HGPS cell (cell line): ENCODE results near the genes SRPX2, TCEAL5 and H2BW2.

- RRBS: no CpG with 5 or more reads among the region's 3 CpGs
These were observed 4.3 kb downstream of the TSPAN6 start for GRCh38 chrX:100632355-100632637.

- RRBS: no CpG with 5 or more reads among the region's 13 CpGs
These were observed at the start of gene SRPX2 for GRCh38 chrX:100643831-100644899. Gene SRPX2 (plus strand): TSS chrX:100644199.

- RRBS: no CpG with 5 or more reads among the region's 6 CpGs
These were observed 1.0 kb downstream of the SRPX2 start for GRCh38 chrX:100644974-100645521.

GRCh38 chrX:100729892-100730545 is 1.9 kb downstream of the SYTL4 start:
- RRBS: no CpG with 5 or more reads among the region's 5 CpGs

- RRBS: no CpG with 5 or more reads among the region's 11 CpGs
These were observed 10.4 kb downstream of the CSTF2 start for GRCh38 chrX:100830581-100830990.

GRCh38 chrX:101093380-101093809 is 4.6 kb upstream of the CENPI start:
- RRBS: no CpG with 5 or more reads among the region's 6 CpGs

- RRBS: no CpG with 5 or more reads among the region's 2 CpGs
These were observed 54.7 kb upstream of the DRP2 start for GRCh38 chrX:101164556-101165544.

- RRBS: no CpG with 5 or more reads among the region's 2 CpGs
These were observed 1.5 kb upstream of the ARMCX4 start for GRCh38 chrX:101483881-101484106.

DNA sequence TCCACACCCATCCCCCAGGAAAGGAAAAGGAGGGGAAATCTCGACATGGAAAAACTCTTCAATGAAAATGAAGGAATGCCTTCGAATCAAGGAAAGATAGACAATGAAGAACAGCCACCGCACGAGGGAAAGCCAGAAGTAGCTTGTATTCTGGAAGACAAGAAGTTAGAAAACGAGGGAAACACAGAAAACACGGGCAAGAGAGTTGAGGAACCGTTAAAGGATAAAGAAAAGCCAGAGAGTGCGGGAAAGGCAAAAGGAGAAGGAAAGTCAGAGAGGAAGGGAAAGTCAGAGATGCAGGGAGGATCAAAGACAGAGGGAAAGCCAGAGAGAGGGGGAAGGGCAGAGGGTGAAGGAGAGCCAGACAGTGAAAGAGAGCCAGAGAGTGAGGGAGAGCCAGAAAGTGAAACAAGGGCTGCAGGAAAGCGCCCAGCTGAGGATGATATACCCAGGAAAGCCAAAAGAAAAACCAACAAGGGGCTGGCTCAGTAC is 1.4 kb downstream of the TCEAL2 start:
- RRBS: no CpG with 5 or more reads among the region's 9 CpGs

DNA sequence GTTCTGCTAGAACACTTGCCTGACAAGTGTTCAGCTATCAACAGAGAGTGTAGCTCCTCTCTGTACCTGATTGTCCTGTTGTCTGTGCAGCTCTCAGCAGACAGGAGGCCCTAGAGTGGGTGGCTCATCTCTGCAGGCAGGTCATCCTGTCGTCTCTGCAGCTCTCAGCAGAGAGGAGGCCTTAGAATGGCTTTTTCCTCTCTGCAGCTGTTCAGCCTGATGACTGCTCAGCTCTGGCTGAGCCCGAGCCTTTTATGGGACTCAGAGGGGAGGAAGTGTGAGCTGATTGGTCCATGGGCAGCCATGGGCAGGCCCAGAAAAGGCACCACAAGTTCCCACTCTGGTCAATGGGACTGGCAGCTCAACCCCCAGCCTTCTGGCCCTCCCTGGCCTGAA is 92.2 kb downstream of the NXF2 start:
- RRBS: no CpG with 5 or more reads among the region's 2 CpGs

DNA sequence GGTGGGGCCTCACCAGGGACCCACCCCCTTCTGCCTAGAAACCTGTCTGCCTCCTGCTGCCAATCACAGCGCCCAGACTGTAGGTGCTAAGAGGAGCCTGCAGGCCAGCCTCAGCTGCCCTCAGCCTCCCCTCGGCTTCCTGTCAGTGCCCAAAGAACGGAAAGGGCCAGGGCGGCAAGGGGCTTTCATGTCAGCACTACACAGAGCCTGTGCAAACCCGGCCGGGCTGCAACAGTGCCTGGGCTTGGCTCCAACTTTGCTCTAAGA is 92.5 kb downstream of the NXF2 start:
- RRBS: no CpG with 5 or more reads among the region's 6 CpGs

DNA sequence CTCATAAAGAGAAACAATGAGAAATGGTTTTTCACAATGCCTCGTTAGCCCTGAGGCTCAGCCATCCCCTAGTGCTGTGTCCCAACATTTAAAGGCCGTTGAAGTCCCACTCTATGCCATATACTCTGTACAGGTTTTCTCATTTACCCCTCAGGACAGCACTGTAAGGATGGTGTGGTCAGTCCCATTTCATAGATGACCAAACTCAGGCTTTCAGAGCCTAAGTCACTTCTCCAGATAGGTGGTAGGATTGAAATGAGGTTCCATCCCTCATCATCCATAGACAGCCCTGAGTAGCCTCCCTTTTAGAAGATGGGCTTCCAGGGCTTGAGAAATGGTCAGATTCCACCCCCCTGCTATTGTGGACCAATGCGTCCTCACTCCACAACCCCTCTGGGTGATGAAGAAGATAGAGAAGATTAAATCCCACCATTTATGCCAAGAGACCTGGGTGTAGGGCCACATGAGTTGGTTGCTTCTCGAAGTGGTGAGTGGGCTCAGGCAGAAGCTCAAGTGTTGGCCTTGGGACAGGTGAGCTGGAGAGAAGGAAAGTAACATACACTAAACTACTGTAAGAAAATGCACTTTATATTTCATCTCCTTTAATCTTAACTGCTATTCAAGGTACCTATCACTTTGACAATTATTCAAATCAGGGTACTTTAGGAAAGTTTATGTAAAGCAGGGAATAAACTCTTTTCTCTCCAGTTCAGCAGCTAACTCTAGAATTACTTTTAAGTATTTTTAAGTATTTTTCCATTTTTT is 30.8 kb upstream of the RAB40AL start:
- RRBS: no CpG with 5 or more reads among the region's 4 CpGs

GRCh38 chrX:103062692-103063450 is 1.1 kb downstream of the BEX1 start:
- RRBS: no CpG with 5 or more reads among the region's 17 CpGs

- RRBS: no CpG with 5 or more reads among the region's 20 CpGs
These were observed at the start of gene TCEAL5 for GRCh38 chrX:103276460-103277113. Gene TCEAL5 (minus strand): TSS chrX:103276750.

DNA sequence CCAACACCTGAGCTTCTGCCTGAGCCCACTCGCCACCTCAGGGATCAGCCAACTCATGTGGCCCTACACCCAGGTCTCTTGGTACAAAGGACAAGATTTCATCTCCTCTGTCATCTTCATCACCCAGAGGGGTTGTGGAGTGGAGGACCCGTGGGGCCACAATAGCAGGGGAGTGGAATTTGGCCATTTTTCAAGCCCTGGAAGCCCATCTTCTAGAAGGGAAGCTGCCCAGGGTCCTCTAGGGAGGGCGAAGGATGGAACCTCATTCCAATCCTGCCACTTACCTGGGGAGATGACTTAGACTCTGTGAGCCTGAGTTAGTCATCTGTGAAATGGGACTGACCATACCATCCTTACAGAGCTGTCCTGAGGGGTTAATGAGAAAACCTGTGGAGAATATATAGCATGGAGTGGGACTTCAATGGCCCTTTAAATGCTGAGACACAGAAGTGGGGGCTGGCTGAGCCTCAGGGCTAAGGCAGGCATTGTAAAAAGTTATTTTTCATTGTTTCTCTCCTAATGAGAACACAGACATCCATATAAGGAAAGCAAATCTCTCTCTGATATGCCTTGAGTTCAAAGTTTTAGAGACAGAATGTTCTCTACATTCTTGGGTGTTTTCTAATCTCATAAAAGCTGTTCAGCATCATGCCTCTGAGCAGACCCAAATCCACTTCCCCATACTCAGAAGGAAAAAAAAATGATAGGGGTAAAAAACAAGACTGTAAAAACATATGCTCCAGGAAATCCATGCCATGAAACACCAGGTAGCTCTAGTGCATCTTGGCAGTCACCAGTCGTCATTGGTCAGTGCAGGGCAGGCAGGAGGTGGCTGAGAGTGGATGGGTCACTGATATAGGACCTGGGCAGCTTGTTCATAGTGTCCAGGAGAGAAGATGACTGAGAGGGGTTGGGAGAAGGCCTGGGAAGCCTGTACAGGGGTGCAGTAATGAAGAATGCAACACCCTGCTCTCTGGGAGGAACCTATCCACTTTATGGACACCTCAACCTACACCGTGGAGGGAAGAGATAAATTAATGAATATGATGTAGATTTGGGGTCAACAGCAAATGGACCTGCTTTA is 16.8 kb upstream of the RAB40A start:
- RRBS: no CpG with 5 or more reads among the region's 5 CpGs

DNA sequence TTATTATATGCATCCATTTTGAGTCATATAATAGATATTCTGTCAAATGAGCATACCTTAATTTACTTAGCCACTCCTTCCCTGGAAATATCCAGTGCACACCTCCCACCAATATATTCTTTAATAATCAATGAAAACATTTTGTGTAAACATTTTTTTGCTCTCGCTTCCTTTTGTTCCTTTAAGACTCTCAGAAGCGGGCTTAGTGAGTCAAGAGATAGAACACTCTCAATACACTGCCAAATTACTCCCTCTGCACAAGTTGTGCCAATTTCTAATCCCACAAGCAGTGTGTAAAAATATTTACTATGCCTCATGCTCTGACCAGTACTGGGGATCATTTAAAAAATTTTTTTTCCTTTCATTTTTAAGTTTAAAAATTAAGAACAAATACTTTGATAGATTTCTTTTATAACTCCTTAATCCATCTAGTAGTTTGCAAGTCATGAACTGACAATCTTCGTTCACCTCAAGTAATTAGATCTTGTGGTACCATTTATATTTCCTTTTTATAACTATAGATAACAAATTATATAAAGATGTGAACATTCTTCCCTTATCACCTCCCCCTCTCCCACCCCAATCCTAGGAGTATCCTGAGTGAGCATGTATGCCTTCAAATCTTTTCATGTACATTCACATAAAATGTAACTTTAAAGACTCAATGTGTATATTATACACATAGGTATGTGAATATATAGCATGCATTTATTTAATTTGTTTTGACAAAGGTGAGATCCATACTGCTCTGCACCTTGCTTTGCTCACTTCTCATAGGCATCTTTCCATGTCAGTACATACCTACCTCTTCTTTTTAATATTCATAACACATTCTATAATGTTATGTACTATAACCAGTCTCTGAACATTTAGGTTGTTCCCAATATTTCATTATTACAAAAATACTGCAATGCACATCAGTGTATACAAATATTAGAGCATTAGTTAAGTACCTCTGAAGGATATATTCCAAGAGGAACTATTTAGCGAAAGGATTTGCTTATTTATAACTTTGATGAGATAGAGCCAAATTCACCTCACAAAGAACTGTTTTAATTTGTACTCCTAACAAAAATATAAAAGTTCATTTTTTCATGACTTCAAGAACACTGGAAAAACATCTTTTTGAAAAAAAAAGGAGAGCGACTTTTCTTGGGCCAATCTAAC is 4.7 kb downstream of the MORF4L2 start:
- RRBS: no CpG with 5 or more reads among the region's 5 CpGs

DNA sequence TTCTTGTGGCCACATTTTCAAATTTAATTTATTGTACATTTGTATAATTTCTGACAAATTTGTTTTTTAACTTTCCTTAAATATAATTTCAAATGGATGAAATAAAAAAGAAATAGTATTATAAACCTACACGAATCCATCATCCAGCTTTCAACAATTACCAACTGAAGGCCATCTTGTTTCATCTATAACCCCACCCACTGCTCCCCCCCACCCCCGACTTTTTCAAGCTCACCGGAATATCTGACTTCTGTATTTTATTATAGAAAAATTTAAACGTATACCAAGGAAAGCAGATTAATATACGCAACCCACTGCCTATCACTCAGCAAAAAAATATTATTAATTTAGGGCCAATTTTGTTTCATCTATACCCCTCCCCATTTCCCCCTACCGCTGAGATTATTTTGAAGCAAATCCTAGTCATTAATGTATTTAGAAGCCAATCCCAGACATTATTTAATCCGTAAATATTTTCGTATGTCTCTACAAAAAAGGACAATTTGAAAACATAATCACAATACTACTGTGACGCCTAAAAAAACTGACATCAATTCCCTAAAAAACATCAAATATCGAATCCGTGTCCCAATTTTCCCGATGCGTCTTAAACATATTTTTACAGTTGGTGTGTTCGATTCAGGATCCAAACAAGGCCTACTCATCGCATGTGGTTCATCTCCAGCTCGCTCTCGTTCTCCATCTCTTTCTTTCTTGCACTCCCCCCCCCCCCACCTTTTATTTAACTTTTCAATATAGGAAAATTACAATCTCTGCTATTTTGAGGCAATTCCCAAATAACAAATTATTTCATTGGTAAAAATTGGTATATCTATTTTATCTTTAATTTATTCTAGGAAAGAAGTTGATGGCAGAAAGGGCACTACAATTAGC is 848 bp downstream of the MORF4L2 start:
- RRBS: no CpG with 5 or more reads among the region's 17 CpGs

DNA sequence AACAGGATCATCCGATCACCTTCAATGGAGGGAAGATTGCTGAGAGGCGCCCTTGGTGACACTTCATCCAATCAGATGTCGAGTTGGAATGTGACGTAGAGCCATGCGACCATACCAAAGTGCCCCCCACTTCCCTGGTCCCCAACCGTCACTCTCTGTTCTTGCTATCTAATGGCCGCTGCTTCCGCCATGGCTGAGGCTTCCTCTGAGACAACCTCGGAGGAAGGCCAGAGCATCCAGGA is at the start of gene H2BW2:
TSS of gene H2BW2 (plus strand) at position 151 of the 242 bp plus-strand sequence.
- RRBS: no CpG with 5 or more reads among the region's 9 CpGs

DNA sequence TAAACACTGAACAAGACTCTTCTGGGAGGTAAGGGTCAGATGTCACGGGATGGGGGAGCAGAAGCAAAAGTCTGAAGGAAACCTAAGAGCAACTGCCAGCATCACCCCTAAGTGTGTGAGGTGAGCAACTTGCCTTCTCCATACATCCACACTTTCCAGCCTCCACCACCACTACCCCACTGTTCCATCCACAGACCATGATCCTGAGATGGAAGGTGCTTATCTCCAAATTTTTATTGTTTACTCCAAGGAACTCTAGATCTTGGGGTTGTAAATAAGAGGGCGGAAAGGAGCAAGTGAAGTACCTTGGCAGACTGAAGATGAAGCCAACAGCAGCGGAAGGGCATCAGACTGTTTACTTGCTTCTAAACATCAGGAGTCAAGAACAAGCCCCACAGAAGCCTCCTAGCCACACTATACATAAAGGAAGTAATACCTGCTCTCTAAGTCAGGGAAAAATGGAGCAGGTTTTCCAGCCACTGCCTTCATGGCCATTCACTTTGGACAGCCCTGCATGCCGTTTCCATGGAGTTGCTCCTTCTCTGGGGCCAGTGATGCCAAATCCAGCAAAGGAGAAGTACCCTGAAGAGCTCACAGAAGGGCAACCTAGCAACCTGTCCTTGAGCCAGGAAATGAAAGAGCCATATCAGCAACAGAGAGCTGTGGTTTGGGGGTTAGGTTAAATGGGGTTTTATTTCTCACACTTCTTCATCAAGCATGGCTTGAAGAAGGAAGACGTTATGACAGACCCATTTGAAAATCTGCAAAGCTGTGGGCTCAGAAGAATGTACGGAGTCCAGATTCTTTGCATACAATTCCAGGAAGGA is 1.9 kb upstream of the ZCCHC18 start:
- RRBS: no CpG with 5 or more reads among the region's 6 CpGs